ENCODE measurements around the gene TBPL2.

GRCh38 chr14:54752688-54753323 is 149.8 kb downstream of the GCH1 start:
- PRO-cap, 4 experiments = peak in 2 of 4 experiments; most common plus-strand start chr14:54752980 (in 1); most common minus-strand start chr14:54752753 (in 1)
- RAMPAGE, long total RNA, 2 experiments = no peak in any of the 2 experiments
- RRBS = no CpG with 5 or more reads among the region's 15 CpGs

DNA sequence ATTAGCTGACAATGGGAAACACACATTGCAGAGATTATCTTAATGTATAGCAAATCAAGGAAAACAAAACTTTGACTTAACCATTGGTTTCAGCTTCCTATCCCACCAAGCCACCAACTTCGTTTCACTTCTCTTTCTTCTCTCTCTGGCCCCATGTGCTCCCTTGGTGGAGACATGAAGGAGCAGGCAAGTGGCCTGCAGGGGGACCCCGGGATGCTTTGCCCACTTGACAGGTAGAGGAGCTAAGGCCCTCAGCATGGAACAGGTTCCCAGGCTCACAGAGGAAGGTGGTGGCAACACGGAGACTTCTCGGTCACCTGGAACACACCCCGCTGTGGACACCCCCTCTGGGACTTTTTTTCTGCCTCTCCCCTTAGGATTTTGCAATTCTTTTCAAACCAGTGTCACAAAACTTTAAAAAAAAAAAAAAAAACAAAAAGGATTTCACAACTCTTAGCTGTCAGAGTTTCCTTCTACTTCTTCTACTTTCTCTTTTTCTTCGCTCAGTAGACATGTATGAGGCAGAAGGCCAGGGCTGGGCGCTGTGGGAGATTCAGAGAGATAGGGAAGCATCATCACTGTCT is 119.8 kb downstream of the GCH1 start:
- PRO-cap, 4 experiments = no peak in any of the 4 experiments
- RAMPAGE, long total RNA, 2 experiments = no peak in any of the 2 experiments
- RRBS = no CpG with 5 or more reads among the region's 7 CpGs

- PRO-cap, 4 experiments = no peak in any of the 4 experiments
- RAMPAGE, long total RNA, 2 experiments = no peak in any of the 2 experiments
- RRBS = 6% methylated on average over 7 of the region's 27 CpGs
These were observed 1.1 kb downstream of the GCH1 start for GRCh38 chr14:54901382-54901992.

DNA sequence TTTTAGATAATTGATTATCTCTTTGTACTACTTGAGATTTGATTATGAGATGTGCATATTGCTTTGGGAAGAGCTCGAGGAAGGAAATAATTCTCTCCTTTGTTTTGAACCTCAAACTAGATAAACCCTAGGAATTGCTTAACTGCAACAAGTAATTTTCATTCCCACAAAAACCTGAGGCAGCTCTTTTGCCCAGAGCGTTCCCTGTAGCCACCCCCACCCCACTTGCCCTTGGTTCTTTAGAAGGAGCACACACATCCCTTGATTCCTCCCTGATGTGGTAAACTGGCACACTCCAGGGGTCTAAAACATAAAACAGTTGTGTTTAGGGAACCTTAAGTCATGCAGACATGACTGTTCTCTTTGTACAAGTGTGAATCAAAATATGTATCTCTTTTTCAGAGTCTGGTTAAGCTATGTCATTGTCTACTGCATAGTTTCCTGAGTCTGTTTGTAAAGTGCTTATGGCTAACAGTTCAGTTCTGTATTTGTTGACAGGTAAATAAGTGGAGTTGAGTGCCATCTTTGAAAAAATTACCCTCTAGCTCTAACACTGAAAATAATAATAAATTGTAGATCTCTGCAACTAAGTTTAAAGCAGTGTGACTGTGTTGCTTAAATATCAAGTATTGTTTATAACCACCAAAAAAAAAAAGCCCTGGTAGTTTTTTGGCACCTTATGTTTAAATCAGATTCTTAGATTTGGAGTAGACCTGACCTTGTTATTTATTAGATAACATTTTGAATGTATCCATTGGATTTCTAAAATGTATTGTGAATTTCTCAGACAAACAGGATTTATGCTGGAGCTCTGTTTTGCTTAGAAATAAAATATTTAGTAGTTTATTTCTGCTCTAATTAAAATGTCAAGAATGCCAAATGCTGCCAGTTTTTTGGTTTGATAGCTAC is 14.1 kb downstream of the MAPK1IP1L start:
- PRO-cap, 4 experiments = no peak in any of the 4 experiments
- RAMPAGE, long total RNA, 2 experiments = no peak in any of the 2 experiments
- RRBS = no CpG with 5 or more reads among the region's 2 CpGs

GRCh38 chr14:55115347-55115740 is 13.7 kb upstream of the LGALS3 start:
- PRO-cap, 4 experiments = no peak in any of the 4 experiments
- RAMPAGE, long total RNA, 2 experiments = no peak in any of the 2 experiments
- RRBS = no CpG with 5 or more reads among the region's 3 CpGs

DNA sequence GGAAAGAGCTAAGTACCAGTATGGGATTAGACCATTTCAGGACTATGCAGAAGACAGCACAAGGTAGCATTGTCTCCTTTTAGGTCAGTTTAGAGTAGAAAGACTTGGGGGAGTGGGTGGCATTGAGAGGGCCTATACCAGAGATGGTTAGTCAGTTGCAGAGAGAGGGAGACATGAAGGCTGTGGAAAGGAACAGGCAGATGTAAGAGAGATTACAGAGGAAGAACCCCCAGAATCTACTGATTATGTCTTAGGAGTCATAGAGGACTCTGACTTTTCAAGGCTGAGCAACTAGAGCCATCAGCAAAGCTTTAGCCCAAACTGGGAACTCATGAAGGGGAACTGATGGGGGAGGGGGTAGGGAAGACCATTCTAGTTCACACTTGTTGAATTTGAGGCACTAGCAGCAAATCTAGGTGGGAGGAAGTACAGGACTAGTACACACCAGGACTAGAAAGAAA is 10.0 kb downstream of the LGALS3 start:
- PRO-cap, 4 experiments = no peak in any of the 4 experiments
- RAMPAGE, long total RNA, 2 experiments = no peak in any of the 2 experiments

- PRO-cap, 4 experiments = no peak in any of the 4 experiments
- RAMPAGE, long total RNA, 2 experiments = no peak in any of the 2 experiments
- RRBS = no CpG with 5 or more reads among the region's 1 CpG
These were observed 33.1 kb downstream of the FBXO34 start for GRCh38 chr14:55304360-55304664.

DNA sequence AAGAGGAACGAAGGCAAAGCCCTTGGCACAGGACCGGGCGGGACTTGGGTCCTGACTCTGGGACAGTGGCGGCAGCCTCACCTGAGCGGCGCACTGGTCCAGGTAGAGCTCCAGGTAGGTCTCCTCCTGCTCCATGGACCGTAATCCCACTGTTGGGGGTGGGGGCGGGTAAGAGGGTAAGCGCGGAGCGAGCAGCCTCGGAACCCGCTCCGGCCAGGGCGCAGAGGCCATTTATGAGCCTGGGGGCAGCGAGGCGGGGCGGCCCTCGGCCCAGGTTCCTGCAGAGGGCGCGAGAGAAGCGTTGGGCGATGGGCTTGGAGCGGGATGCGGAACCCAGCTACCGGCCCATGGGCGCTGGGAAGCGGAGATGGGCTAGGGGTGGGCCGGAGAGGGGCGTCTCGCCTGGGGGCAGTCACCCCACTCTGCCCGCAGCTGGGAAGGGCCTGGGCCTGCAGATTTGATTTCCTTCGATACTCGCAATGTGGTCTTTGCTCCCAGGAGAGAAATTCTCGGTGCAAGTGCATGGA is at the start of gene TBPL2:
TSS of gene TBPL2 (minus strand) at position 302 of the 527 bp plus-strand sequence.
- PRO-cap, 4 experiments = no peak in any of the 4 experiments
- RAMPAGE, long total RNA, 2 experiments = no peak in any of the 2 experiments
- RRBS = 17% methylated on average over 4 of the region's 35 CpGs

DNA sequence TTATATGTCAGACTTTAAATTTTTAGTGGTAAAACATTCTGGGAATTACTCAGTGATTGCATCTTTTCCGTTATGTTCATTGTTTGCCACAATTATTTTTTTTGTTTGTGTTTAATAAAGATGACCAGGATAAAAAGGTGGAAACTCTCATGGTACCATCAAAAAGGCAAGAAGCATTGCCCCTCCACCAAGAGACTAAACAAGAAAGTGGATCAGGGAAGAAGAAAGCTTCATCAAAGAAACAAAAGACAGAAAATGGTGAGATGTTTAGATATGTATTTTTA is 36.3 kb downstream of the KTN1 start:
- PRO-cap, 4 experiments = no peak in any of the 4 experiments
- RAMPAGE, long total RNA, 2 experiments = no peak in any of the 2 experiments
- RRBS = no CpG with 5 or more reads among the region's 1 CpG

- PRO-cap, 4 experiments = no peak in any of the 4 experiments
- RAMPAGE, long total RNA, 2 experiments = no peak in any of the 2 experiments
- RRBS = no CpG with 5 or more reads among the region's 4 CpGs
These were observed 37.8 kb downstream of the KTN1 start for GRCh38 chr14:55617748-55618252.

GRCh38 chr14:55629760-55630478 is 49.9 kb downstream of the KTN1 start:
- PRO-cap, 4 experiments = no peak in any of the 4 experiments
- RAMPAGE, long total RNA, 2 experiments = no peak in any of the 2 experiments
- RRBS = no CpG with 5 or more reads among the region's 5 CpGs

DNA sequence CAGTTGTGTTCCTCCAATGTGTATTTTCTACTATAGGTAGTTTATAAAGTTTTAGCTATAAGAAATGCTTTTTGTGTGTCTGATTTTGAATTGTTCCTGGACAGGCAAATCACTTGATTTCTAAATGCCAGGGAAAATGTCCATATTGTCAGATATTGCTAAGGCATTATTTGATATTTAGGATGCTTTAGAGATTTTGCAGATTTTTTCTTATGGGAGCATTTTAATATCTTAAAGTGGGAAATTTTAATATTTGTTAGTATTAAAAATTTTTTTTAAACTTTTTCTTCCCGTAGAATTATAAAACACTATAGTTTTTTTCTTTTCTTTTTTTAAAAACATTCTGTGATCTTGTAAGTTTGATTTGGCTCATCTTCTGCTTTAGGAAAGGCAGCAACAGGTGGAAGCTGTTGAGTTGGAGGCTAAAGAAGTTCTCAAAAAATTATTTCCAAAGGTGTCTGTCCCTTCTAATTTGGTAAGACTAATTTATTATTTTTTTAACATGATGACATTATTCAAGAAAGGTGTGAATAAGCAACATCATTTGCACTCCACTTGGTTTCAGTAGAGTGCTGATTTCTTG is 86.9 kb downstream of the KTN1 start:
- PRO-cap, 4 experiments = no peak in any of the 4 experiments
- RAMPAGE, long total RNA, 2 experiments = no peak in any of the 2 experiments
- RRBS = no CpG with 5 or more reads among the region's 1 CpG

DNA sequence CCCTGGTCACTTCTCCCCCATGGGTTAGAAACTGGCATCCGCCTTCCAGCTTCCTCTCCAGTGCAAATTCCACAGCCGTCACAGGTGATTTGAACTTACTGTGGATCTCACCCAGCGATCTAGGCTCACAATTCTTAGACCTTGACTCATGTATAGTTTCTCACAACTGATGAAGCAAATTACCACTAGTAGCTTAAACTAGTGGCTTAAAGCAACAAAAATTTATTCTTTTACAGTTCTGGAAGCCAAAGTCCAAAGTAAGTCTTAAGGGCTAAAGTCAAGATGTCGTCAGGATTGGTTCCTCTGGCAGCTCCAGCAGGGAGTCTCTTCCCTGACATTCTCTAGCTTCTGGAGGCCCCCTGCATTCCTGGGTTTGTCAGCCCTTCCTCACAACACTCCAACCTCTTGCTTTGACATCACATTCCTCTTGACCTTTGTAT is 117.4 kb downstream of the KTN1 start:
- PRO-cap, 4 experiments = no peak in any of the 4 experiments
- RAMPAGE, long total RNA, 2 experiments = no peak in any of the 2 experiments
- RRBS = no CpG with 5 or more reads among the region's 4 CpGs

DNA sequence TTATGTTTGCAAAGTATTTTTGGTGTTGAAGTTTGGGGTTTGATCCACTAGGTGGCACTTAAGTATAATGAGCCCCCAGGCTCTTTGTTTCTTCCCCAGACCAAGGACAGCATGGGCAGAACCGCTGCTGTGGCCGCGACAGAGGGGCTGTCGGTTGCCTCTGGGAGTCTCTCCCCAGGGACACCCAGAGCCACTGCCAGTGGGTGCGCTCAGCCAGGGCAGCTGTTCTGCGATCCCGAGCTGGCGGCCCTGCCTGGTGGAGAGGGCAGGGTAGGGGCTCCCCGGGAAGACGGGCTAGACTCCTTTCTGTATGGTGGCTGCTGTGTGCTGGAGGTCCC is 253.3 kb upstream of the PELI2 start:
- PRO-cap, 4 experiments = no peak in any of the 4 experiments
- RAMPAGE, long total RNA, 2 experiments = no peak in any of the 2 experiments
- RRBS = 92% methylated on average over 2 of the region's 10 CpGs

DNA sequence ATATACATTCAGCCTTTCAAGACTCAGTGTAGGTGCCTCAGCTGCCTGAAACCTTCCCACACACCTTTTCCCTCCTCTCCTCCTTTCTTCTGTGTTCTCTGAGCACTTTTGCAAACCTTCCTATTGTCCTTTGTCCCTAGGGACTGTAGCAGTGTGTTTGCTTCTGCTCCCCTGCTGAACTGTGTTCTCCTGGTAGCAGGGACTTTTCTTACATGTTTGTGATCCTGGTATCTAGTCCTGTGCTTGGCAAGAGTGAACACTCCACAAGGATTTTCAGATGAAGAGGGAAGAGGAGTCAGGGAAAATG is 30.3 kb downstream of the PELI2 start:
- PRO-cap, 4 experiments = no peak in any of the 4 experiments
- RAMPAGE, long total RNA, 2 experiments = no peak in any of the 2 experiments

DNA sequence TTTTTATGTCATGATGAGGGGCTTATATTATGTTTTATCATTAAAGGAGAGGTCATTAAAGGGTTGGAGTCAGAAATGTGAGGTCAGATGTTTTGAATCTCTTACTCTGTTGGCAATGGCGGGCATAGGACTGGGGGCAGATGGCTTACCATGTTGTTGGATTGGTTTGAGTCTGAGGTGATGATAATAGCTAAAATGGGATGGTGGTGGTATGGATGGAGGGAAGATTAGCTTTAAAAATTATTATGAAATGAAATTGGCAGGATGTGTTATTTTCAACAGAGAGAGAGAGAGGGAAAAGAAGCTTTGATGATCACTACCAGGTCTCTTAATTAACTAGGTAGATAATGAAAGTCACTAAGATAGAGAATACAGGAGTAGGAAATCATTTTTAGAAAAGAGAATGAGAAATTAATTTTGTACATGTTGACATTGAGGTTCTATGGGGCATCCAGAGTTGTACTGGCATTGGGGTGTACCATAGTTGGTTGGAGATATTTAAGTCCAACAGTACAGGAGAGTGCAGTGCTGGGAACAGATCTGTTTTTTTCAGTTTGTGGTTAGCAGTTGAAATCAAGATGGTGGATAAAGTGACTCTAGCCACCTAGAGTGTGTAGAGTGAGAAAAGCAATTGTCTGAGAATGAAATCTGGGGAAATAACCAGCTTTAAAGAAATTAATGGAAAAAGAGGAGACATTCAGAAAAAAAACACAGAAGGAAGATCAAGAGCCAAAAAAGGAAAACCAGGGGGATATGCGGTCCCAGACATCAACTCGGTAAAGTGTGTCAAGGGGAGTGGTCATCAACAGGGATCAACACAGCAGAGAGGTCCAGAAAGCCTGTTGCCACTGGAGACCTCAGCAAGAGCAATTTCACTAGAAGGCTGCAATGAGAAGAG is 18.2 kb downstream of the TMEM260 start:
- PRO-cap, 4 experiments = no peak in any of the 4 experiments
- RAMPAGE, long total RNA, 2 experiments = no peak in any of the 2 experiments
- RRBS = no CpG with 5 or more reads among the region's 3 CpGs

DNA sequence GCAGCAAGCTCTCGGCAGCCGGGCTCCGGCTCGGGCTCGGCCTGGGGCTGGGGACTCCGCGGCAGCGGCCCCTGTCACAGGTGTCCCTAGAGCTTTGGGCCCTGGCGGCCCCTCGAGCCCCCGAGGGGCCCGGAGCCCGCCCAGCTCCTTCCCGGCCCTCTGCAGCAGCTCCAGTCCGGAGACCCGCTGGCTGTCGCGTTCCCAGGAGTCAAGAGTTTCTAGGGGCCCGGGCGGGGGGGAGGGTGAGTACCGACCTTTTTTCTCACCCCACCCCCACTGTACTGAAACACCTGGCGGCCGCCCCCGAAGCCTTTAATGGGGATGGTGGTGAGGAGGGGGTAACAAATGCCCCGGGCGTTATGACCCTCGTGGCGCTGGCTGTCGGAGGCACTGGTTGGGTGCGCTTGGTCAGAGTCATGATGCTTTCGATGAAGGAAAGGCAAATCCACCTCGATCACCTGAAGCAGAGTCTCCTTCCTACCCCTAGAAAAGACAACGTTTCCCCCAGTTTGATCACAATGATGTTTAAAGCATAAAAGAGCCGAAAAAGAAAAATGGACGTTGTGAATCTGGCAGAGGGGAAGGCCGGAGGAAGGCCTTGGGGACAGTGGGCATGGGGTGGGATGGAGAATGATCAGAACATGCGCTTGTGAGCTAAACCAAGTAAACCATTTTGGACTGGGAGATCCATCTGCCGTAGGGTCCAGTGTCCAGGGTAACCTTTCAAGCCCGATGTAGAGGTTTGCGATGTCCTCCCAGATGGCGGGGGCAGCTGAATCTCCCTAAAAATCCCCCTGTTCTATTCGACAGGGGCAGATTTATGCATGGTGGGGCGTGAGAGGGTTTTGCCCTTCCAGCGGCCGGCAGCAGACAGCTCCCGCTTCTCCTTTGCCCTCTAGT is 2.0 kb upstream of the OTX2 start:
- PRO-cap, 4 experiments = no peak in any of the 4 experiments
- RAMPAGE, long total RNA, 2 experiments = no peak in any of the 2 experiments
- RRBS = 2% methylated on average over 15 of the region's 46 CpGs

GRCh38 chr14:57409248-57410670 is 19.4 kb downstream of the NAA30 start:
- PRO-cap, 4 experiments = no peak in any of the 4 experiments
- RAMPAGE, long total RNA, 2 experiments = start-site peak on the plus strand in 1 of 2 experiments, at chr14:57410356-57410840 at its widest, 7 reads per replicate
- RRBS = no CpG with 5 or more reads among the region's 12 CpGs

DNA sequence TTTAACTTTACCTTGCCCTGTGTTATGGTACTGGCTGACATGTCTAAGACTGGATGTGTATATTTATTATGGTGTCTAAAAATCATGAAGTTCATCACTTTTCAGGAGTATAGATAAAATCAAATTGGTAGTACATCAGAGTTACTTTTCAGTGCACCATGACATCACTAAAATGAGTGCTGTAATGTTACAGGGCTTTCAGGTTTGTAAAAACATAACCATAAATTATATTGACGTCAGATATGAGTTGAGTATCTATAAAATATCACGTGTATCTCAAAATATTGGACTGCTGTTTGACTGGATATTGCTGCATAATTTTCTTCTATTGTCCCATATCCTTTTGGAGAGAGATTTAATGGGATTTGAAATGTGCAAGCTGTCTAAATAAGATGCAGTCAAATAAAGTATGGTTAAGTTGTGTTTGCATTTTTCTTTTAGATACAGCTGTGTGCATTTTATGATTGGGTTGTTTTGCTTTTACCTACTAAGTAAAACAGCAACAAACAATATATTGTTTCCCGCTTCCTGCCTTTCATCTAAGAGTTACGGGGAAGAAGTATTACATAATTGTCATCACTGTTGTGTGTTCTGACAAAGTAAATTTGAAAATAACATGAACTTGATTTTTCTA is 22.1 kb downstream of the NAA30 start:
- PRO-cap, 4 experiments = no peak in any of the 4 experiments
- RAMPAGE, long total RNA, 2 experiments = start-site peak on the plus strand in 1 of 2 experiments, centred at position 303 of the sequence, 5 reads per replicate
- RRBS = no CpG with 5 or more reads among the region's 4 CpGs

DNA sequence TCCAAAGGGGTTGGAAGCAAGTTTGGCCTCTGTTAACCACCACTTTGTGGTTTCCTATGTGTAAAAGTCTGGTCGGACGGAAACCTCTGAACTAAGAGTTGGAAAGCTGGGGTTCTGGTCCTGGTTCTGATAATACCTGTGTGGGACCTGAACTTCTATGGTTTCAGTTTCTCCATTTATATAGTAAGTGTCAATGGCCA is 161.8 kb downstream of the SLC35F4 start:
- PRO-cap, 4 experiments = no peak in any of the 4 experiments
- RAMPAGE, long total RNA, 2 experiments = no peak in any of the 2 experiments
- RRBS = no CpG with 5 or more reads among the region's 2 CpGs

Data from uterus (tissue), 7 donors.